Hair follicle dermal papilla cell (primary cell): ENCODE measurements around a stretch of chr15.

- CAGE, long polyA plus RNA, result no peak
These were observed 109.9 kb downstream of the AQP9 start for GRCh38 chr15:58248020-58248576.

GRCh38 chr15:58260164-58260997 is 122.2 kb downstream of the AQP9 start:
- CAGE, long polyA plus RNA, result no peak

GRCh38 chr15:58433266-58433842 is 1.6 kb downstream of the LIPC start:
- CAGE, long polyA plus RNA, result no peak

DNA sequence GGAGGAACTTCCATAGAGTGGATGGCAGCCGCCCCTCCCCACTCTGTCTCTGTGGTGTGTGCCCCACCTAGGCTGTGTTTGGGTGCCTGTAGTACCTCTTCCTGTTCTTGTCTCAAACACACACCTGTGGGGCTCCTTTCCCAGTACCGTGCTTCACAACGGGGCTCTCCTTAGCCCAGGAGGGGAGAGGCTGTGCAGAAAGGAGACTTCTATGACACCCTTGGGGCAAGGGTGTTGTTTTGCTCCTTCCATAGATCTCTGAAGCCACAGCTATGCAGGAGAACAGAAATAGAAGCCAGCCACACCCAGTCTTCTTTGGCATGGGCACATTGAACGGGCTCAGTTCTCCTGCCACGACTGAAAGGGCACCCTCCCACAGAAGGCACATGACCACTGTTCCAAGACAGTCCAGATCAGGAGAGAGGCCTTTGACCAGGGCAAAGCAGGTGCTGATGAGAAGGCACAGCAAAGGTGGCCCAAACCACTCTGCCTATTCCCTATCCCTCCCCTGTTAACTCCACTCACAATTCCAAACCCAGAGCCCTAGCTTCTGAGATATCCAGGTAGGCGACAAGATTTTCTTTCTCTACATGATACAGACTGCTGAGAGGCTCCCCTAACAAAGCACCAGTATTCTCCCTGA is 74.4 kb downstream of the LIPC start:
- CAGE, long polyA plus RNA, result no peak

GRCh38 chr15:58549692-58550318 is 118.0 kb downstream of the LIPC start:
- CAGE, long polyA plus RNA, result no peak

GRCh38 chr15:58667003-58668219 is 82.1 kb downstream of the ADAM10 start:
- CAGE, long polyA plus RNA, result no peak

- CAGE, long polyA plus RNA, result no peak
These were observed 58.3 kb downstream of the ADAM10 start for GRCh38 chr15:58691115-58691731.

- CAGE, long polyA plus RNA, result no peak
These were observed 17.8 kb downstream of the ADAM10 start for GRCh38 chr15:58731729-58732103.

GRCh38 chr15:58873154-58873555 is 60.3 kb downstream of the SLTM start:
- CAGE, long polyA plus RNA, result no peak

- CAGE, long polyA plus RNA, result no peak
These were observed 20.2 kb downstream of the SLTM start for GRCh38 chr15:58913120-58913875.

GRCh38 chr15:58932627-58932894 is 918 bp downstream of the SLTM start:
- CAGE, long polyA plus RNA, result no peak

GRCh38 chr15:59271795-59272256 is 65.2 kb downstream of the LDHAL6B start:
- CAGE, long polyA plus RNA, result no peak

GRCh38 chr15:59294274-59295349 is 78.1 kb downstream of the MYO1E start:
- CAGE, long polyA plus RNA, result no peak

- CAGE, long polyA plus RNA, result no peak
These were observed 77.3 kb downstream of the MYO1E start for GRCh38 chr15:59295350-59295844.

GRCh38 chr15:59342122-59343235 is 30.2 kb downstream of the MYO1E start:
- CAGE, long polyA plus RNA, result no peak

DNA sequence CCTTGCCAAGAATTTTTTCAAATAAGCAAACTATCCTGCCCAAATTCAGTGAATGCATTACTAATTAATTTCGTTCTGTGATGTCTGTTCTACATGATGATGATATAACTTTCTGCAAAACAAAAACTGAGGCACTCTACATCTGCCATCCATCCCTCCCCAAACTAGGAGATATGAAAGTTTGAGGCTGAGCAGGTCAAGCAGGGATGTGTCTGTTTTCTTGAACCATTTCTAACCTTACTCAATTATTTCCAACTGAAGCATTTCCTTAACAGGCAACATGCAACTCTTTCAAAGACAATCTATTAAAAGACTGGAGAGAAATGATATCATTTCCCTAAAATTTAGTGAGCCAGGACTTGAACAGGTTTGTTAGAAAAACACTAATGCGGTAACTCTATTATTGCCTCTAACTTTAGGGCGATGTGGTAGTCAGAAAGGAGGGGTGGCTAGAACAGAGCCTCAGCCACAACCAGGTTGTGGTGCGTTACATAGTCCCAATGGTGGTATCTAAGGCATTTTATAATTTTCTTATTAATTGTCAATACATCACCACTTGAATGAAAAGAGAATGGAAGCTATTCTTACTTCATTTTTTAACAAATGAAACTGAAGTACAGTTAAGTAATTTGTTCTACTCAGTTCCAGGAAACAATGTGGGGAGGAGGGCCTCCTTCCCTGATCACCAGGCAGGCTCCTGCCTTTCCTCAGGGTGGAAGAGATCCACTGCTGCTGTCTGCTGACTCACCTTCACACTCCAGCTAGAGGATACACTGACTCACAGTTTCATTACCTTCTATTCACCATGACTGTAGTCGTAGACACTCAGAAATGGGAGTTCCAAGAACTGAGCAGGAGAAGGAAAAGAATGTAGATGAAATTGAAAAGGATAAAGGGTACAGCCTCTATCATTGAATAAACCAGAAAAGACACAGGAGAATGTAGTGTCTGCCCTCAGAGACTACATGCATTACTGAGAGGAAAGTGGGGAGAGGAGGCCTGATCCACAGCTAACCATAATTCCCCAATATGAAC is 22.8 kb downstream of the MYO1E start:
- CAGE, long polyA plus RNA, result no peak

DNA sequence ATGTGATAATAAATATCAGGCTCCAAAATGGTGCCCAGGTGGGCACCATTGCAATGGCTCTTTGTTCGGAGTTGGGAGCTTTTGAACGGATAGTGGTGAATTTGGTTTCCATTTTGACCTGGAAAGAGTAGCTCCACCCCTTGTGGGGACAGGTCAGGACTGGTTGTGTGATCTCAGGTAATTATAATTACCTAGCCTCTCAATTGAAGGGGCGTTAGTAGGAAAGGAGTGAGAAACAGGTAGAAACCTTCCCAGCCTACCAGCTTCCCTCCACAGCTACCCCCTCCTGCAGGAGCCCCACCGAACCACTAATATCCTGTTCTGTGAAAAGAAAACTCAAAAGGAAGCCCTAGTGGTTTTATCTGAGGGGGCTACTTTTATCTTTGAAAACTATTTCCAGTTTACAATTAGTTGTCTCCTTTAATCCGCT is 18.1 kb downstream of the MYO1E start:
- CAGE, long polyA plus RNA, result no peak

DNA sequence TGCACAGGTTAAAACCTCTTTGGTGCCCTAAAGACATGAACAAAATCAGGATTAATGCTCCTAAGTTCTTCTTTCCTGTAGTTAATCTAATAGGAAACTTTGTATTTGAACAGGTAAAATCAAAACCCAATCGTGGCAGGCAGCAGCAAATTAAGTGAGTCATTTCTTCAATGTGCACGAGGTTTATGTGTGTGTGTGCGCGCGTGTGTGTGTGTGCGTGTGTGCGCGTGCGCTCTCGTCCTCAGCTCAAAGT is 851 bp downstream of the FAM81A start:
- CAGE, long polyA plus RNA, result no peak

GRCh38 chr15:59583098-59583410 is 28.5 kb upstream of the GCNT3 start:
- CAGE, long polyA plus RNA, result no peak

GRCh38 chr15:59595290-59595901 is 16.2 kb upstream of the GCNT3 start:
- CAGE, long polyA plus RNA, result no peak